ENCODE measurements around the gene SLC26A4.

- RRBS = no CpG with 5 or more reads among the region's 10 CpGs
Observed at GRCh38 chr7:106138758-106139477, 26.8 kb upstream of the SYPL1 start.

DNA sequence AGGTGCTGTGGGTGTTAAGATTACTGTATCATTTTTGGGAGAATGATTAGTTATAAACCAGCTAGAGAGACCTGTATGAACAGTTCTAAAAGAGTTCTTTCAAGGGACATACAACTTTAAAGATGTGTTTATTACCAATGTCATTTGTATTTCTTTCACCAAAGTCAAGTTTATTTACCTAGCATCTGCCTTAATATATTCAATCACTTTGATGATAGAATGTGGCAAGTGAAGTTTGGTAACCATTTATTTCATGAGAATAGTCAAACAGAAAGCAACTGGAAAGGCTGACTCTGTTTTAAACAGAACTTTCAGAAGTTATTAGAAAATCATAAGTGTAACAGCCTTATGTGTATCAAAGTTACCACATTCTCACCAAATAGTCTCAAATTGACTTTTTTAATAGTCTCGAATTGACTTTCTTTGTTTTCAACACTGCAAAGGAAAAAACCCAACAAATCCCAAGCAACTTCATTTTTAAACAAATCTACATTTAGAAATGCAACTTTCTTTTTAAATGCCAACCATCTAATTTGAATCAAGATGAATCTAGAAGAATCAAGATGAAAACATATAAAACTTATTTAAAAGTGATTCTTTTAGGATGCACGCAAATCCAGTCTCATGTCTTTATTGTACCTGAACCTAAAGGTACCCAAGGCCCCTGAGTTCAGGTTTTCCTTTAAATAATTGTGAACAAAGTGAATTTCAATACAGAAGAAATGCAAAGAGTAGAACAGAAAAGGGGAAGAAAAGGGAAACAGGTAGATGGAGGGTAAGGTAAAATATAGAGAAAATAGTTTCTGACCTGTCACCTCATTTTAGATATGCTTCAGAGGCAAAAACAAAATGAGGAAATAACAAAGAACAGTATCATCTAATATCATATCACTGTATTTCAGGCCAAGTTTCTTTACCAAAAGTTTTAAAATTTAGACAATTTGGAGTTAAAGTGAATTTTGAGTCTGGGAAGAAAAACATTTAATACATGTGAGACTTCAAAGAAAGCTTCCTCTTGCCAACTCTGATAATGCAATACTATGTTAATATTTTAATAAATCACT is 29.4 kb downstream of the NAMPT start:
- RRBS = no CpG with 5 or more reads among the region's 2 CpGs

DNA sequence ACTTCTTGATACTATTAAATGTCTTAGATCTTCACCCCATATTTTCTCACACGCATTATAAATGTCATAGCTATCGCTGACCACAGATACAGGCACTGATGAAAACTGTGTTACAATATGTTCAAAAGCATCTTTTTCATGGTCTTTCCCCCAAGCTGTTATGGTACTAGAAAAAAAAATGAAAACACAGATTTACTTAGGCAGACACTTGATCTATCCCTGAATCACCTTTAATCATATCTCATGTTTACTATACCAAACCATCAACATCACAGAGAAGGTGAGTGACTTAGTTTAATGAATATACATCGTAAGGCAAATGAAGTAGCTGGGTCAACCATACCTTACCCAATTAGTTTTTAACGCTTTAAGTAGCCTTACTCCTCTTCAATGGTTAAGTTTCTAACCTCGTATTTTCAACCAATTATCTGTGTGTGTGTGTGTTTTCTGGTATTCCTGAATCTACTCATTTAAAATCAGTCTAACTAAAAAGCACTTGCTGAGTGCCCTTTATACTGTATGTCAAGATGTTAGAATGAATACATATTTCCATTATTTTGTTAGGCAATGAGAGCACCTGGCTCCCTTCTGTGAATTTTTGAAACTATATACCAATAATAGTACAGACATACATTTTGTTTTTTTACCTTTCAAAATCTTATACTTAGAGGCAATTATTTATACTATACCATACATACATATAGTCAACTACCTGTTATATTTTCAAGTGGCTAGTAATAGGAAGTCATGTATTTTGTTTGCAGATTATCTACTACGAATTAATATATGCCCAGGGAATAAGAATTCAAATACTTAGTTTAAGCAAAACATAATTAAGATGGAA is 21.1 kb downstream of the NAMPT start:
- RRBS = no CpG with 5 or more reads among the region's 6 CpGs

DNA sequence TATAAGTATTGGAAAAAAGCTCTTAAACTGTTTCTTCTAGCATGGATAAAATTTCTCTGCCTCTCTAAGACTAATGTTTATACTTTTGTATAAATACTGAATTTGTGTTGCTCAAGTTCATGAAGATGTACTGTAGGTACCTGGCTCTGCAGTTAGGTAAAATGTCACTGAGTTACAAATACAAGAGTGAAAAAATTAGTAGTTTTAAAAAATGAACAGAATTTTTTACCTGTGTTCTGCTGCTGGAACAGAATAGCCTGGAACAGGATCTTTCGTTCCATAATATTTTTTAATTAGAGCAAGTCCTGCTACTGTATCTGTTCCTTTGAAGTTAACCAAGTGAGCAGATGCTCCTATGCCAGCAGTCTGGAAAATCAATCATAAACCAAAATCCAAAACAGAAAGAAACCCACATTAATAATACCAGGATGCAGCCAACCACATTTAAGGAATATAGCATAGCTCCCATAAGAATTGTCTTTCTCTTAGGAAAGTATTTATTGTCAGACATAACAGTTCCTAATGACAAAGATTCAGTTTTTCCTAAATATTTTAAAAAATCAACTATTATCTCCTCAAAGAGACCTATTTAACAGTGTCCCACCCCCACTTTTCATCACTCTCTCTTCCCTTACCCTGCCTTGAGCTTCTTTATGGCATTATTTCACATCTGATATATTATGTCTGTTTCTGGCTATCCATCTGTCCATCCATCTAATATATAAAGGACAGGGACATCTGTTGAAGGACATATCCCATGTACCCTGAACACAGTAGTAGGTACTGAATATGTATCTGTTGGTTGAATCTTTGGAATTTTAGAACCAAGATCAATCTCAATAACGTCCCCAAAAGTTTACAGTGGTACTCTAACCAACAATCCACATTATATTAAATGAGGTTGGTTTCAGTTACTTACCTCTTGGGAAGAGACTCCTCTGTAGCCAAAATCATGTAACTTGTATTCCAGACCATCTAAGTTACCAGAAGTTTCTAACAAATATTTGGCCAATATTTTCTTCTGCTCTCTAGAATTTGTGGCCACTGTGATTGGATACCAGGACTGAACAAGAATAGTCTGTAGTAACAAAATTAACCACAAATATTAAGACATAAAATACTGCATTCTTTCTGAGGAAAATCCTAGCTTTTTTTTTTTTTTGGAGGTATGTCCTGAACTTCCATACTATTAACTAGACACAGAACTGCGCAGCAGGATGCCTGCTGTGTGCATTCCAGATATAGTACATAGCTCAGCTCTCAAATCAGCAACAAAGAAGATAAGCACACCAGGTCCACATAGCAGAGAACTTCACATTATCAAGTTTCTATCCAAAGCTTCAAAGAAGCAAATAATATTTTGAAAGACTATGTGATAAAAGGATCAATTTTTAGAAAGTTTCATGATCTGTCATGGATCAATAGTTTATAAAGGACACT is 16.0 kb downstream of the NAMPT start:
- RRBS = no CpG with 5 or more reads among the region's 3 CpGs

- RRBS = 3% methylated on average over 18 of the region's 76 CpGs
Observed at GRCh38 chr7:106283626-106284738, 801 bp downstream of the NAMPT start.

DNA sequence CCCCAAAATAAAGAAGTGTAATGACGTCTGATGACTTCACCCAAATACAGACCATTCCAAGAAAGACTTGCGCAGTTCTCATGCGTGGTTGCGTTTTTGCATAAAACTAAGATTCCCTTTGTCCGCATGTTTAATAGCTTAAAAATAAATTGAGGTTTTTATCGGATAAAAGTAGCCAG is 1.0 kb upstream of the NAMPT start:
- RRBS = no CpG with 5 or more reads among the region's 6 CpGs

GRCh38 chr7:106747302-106747712 is 86.3 kb upstream of the CCDC71L start:
- RRBS = no CpG with 5 or more reads among the region's 3 CpGs

- RRBS = no CpG with 5 or more reads among the region's 4 CpGs
Observed at GRCh38 chr7:106879056-106879485, 14.0 kb downstream of the PIK3CG start.

GRCh38 chr7:107172107-107172885 is 3.5 kb downstream of the HBP1 start:
- RRBS = no CpG with 5 or more reads among the region's 3 CpGs

DNA sequence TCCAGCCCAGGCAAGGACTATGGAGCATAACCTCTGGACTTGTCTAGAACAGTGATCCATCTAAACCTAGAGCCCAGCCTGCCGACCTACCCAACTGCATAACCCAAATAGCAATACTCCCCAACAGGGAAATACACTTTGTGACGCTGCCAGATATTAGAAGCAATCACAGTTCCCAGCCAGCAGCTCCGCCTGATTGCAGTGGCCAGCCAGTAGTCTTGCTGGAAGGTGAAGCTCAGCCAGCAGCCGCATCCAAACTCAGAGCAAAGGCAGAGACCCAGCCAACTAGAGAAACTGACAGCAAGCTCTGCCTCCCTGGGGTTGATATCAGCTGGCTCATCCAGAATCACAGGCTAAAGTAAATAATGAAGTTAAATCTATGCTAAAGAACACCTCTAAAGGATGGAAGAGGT is 44.6 kb downstream of the HBP1 start:
- RRBS = no CpG with 5 or more reads among the region's 4 CpGs

GRCh38 chr7:107491056-107491872 is 21.4 kb downstream of the GPR22 start:
- RRBS = no CpG with 5 or more reads among the region's 1 CpG

- RRBS = no CpG with 5 or more reads among the region's 8 CpGs
Observed at GRCh38 chr7:107506571-107507124, 36.8 kb downstream of the GPR22 start.

- RRBS = 3% methylated on average over 5 of the region's 13 CpGs
Observed at GRCh38 chr7:107579633-107579934, 462 bp upstream of the BCAP29 start.

DNA sequence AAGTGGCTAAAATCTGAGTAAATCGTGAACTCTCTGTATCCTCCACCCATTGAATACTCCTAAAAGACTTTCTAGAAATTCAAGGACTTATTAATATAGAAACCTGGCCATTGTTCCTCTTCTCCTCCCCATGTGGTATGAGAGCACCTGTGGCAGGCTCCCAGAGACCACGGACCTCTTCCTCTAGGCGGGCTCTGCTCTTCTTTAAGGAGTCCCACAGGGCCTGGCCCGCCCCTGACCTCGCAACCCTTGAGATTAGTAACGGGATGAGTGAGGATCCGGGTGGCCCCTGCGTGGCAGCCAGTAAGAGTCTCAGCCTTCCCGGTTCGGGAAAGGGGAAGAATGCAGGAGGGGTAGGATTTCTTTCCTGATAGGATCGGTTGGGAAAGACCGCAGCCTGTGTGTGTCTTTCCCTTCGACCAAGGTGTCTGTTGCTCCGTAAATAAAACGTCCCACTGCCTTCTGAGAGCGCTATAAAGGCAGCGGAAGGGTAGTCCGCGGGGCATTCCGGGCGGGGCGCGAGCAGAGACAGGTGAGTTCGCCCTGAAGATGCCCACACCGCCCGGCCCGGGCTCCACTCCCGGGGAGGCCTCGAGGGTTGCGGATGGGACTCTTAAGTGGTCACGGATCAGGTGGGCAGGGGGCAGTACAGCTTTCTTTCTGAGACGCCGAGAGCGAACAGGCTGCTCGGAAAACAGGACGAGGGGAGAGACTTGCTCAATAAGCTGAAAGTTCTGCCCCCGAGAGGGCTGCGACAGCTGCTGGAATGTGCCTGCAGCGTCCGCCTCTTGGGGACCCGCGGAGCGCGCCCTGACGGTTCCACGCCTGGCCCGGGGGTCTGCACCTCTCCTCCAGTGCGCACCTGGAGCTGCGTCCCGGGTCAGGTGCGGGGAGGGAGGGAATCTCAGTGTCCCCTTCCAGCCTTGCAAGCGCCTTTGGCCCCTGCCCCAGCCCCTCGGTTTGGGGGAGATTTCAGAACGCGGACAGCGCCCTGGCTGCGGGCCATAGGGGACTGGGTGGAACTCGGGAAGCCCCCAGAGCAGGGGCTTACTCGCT is at the start of gene SLC26A4:
SLC26A4 (plus strand) TSS at position 505 of the 1,056 bp plus-strand sequence.
- RRBS = 2% methylated on average over 14 of the region's 59 CpGs

DNA sequence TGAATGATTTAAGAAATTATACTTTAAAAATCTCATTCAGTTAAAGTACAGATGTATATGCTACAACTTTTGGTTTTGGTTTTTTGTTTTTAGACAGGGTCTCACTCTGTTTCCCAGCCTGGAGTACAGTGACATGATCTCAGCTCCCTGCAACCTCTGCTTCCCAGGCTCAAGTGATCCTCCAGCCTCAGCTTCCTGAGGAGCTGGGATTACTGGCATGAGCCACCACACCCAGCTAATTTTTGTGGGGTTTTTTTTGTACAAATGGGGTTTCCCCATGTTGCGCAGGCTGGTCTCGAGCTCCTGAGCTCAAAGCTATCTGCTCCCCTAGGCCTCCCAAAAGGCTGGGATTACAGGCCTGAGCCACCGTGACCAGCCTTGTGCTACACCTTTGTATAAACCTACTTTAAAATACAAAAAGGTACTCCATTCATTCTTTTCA is 46.8 kb downstream of the LRRN3 start:
- RRBS = no CpG with 5 or more reads among the region's 3 CpGs

DNA sequence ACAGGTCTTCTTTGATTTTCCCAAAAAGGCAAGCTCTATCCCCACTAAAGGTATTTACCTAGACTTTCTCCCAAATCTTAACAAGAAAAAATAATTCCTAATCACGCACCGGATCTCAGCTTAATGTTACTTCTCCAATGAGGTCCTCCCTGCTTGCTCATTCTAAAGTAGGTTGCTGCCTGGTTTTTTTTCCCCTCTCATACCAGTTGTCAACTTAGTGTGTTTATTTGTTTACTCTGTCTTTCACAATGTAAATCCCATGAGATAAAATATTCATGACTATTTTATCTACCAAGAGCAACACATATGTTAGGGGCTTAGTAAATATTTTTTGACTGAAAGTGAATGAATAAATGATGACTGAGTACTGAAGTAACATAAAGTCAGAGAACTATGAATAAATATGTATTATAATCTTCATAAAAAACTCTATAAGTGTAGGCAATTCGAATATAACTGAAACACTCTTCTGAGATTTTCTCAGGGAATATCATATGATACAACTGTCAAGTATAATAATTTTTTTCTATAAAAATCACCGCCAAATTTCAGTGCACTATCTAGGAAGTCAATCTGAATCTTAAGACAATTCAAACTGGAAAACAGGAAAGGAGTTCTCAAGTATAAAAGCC is 140.6 kb downstream of the LRRN3 start:
- RRBS = no CpG with 5 or more reads among the region's 4 CpGs

DNA sequence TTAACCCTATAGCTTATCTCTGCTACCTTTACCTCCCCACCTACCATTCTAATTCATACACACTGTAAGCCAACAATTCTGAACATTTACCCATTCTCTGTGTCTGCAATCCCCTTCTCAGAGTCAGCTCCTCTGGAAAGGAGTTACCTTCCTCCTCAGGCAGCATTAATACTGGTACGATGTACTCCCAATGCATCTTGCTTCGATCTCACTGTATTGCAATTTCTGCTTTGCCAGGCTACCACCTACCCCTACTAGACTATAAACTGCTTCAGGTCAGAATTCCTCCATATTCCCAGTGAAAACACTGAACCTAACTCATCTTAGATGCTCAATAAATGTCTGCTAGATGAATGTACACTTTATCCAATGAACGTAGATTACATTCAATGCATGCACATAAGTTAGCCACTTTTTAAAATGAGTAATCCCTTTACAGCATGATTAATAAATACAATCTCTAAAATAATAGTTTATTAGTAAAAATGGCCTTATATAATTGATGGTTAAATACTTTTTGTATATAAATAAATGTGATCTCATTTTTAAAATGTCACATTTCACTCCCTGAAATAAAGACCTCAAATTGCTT is 141.9 kb downstream of the LRRN3 start:
- RRBS = no CpG with 5 or more reads among the region's 3 CpGs

DNA sequence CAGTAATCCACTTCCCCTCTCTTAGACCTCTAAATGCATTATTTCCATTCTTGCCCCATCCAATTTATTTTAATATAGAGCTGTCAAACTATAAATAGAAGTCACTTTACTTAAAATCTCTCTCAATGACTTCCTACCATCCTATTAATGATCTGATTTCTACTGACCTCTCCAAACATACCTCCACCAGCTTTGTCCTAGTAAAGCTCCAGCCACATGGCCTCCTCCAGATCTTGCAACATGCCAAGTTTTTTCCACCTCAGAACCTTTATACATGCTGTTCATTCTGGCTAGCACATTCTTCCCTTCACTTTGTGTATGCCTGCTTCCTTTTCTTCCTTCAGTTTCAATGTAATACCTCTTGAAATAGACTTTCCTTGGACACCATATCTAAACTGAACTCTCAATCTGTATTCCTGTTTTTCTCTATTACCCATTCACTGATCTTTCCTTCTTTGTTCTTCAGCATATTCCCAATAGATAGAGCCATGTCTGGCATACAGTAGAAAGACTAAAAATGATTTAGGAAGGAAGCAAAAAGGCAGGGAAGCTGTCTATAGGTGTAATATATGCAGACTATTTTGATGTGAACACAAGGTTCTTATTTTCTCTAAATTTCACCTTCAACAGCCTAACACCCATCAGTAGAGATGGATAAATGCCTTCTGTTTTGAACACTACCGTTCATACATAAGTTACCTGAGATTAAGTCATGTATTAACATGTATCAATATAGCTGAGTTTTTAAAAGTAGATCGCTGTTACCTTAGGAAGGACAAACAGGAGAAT is 218.1 kb downstream of the IMMP2L start:
- RRBS = no CpG with 5 or more reads among the region's 2 CpGs

Measured in GM19239 (cell line).